ENCODE data around the genes SORBS1 and DNTT.

DNA sequence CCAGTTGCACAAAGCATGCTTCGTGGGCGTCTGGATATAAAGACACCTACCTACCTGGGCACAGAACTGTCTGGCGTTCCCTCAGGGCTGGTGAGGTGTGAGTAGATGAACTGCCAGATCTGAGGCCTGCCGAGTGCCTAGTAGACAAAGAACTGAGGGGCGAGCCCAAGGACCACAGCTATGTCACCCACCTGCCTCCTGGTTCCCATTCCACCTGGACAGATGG lies 4.9 kb upstream of the PDLIM1 start:
- PRO-cap, 4 experiments = no peak in any of the 4 experiments
- RAMPAGE, long total RNA, 2 experiments = no peak in any of the 2 experiments
- RRBS = no CpG with 5 or more reads among the region's 5 CpGs

GRCh38 chr10:95445821-95446247 lies 115.3 kb downstream of the SORBS1 start:
- PRO-cap, 4 experiments = no peak in any of the 4 experiments
- RAMPAGE, long total RNA, 2 experiments = no peak in any of the 2 experiments
- RRBS = no CpG with 5 or more reads among the region's 6 CpGs

DNA sequence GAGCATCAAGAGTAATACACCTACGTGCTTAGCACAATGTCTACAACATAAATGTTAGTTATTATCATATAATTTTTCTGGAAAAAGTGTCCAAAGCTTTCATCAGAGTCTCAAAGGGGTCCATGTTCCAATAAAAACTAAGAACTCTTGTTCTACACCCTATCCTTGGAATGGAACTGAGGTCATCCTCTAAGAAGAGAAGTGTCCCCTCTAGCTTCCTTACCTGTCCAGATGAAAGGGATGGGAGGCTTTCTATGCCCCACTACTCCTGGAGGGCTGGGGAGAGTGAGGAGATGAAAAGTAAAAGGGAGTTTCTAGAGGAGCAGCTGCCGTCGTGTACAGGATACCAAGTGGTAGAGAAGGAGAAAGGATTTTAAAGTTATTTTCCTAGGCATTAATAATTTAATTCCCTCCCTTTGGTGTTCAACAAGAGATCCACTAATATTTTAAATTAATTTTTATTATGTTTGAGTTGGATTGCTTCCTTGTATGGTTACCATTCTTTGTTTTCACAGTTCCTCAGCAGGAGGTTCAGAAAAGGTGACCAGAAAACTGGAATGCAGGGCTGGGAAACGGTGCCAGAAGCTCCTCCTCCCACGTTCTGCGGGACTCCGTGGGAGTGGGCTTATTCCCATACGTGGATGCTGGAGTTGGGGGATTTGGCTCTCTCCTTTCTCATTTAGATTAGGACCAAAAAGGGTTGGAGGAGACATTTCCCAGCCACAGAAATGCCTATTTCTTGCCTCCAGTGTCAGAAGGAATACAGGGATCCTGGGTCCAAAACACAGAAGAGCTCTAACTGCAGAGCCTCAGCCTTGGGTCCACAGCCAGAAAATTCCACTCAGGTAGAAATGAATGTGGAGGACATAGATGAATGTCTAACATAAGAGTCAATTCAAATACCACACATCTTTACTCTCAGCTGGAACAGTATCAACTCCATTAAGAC lies 56.2 kb downstream of the SORBS1 start:
- PRO-cap, 4 experiments = peak in 1 of 4 experiments; most common minus-strand start position 355 of the sequence (in 1)
- RAMPAGE, long total RNA, 2 experiments = start-site peak on the minus strand in 1 of 2 experiments, centred at position 161 of the sequence, 10 reads per replicate
- RRBS = no CpG with 5 or more reads among the region's 8 CpGs

DNA sequence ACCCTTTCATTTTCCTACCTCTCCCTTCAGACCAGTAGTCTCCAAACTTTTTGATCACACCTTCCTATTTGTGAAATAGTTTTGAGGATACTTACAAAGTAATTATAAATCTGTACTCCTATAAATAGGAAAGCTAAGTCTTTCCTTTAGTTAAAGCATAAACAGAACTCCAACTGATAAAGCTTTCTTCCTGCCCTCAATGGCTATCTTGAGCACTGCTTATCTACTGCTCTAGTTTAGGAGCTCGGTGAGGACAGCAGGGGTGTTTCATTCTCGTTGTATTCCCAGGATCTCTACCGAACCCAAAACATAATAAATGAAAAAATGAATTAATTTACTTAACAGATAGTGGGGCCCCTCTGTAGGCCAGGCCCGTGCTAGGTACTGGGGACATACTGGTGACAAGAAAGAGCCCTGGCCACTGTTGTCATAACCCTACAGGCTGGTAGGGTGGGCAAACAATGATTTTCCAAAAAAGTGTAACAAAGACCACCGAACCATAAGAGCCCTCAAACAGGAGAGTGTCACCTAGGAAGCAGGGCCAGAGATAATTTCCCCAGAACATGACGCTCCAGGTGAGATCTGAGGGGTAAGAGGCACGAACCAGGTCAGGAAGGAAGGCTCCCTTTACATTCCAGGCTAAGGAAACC lies 17.6 kb downstream of the SORBS1 start:
- PRO-cap, 4 experiments = no peak in any of the 4 experiments
- RAMPAGE, long total RNA, 2 experiments = start-site peak on the minus strand in 1 of 2 experiments, centred at position 452 of the sequence, 5 reads per replicate
- RRBS = no CpG with 5 or more reads among the region's 7 CpGs

- PRO-cap, 4 experiments = peak in 1 of 4 experiments; most common plus-strand start chr10:95559263 (in 1)
- RAMPAGE, long total RNA, 2 experiments = no peak in any of the 2 experiments
Observed at GRCh38 chr10:95559172-95559336, 2.1 kb downstream of the SORBS1 start.

DNA sequence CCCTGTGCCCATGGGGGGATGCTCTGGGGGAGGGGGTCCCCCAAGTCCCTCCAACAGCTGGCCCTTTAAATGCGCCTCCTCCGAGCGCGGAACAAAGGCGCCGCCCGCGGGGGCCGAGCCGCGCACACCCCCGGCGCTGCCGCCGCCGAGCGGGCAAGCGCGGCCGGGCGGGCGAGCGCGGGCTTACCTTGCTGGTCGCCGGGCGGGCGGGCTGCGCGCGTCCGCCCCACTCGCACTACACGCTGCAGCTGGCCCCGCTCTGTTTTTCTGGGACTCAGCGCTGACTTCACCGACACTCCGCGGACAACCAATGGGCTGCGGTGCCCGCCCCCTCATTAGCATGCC lies at the start of gene SORBS1:
TSS of gene SORBS1 (minus strand) at position 239 of the 345 bp plus-strand sequence.
- PRO-cap, 4 experiments = peak in 4 of 4 experiments; most common minus-strand start position 239 of the sequence (in 2)
- RAMPAGE, long total RNA, 2 experiments = start-site peak on the minus strand in 1 of 2 experiments, centred at position 232 of the sequence, 239 reads per replicate
- RRBS = 4% methylated on average over 7 of the region's 41 CpGs

DNA sequence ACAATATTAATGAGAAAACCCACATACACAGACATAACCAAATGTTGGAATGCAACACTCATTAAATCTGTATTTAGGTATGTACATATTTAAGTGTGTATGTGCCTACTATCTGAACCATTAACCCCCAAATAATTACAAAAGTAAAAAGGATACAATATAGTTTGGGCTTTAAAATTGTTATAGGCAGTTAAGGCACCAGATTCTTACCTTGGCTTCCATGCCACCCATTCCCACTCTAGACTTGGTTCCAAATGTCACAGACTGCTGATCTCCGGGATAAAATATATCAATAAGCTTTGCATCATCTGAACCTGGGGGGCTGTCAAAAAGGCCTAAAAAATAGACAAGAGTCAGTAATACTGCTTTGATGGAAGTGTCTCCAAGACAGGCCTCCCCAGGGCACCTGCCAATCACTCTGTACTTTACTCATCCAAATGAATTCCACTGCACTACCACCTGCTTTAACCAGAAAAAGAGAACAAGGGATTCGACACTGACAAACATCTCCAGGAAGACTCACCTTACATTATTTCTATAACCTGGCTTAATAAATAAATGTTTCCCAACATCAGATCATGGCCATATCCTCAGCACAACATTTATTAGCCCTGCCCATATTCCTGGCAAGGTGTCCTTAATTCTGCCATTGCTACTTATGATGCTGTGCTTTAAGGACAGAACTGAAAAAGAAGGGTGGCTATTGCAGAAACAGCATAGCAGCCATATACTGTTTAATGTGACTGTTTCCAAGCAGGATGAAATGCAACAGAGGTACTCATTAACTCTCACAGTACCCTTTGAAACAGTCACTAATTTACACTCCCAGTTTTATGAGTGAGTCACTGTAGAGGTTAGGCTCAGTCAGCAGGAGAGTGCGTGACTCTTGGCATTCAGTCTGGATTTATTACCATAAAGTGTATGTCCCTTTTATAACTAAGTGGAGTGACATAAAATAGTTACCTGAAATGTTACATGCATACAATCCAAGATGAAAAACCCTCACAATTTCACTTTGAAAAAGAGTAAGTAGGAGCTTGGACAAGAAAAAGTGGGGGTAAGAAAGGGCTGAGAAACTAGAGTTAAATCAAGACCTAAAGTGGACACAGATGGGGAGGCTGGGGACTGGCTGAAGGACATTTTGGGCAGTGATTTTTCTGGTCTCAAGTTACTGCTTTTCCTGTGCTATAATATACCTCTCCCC lies 28.0 kb downstream of the ALDH18A1 start:
- PRO-cap, 4 experiments = no peak in any of the 4 experiments
- RAMPAGE, long total RNA, 2 experiments = no peak in any of the 2 experiments
- RRBS = no CpG with 5 or more reads among the region's 3 CpGs

DNA sequence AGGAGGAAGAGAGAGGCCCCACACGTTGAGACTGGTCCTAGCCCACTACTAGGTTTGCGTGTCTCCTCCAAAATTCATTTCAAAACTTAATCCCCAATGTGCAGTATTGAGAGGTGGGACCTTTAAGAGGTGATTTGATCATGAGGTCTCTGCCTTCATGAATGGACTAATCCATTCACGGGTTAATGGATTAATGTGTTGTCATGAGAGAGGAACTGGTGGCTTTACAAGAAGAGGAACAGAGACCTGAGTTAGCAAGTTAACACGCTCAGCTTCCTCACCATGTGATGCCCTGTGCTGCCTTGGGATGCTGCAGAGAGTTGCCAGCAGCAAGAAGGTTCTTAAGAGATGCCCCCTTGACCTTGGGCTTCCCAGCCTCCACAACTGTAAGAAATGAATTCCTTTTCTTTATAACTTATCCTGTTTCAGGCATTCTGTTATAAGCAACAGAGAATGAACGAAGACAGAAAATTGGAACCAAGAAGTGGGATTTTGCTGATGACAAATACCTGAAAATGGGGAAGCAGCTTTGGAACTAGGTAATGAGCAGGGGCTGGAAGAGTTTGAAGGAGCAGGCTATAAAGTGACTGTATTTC lies 3.7 kb upstream of the TCTN3 start:
- PRO-cap, 4 experiments = no peak in any of the 4 experiments
- RAMPAGE, long total RNA, 2 experiments = no peak in any of the 2 experiments
- RRBS = no CpG with 5 or more reads among the region's 5 CpGs

DNA sequence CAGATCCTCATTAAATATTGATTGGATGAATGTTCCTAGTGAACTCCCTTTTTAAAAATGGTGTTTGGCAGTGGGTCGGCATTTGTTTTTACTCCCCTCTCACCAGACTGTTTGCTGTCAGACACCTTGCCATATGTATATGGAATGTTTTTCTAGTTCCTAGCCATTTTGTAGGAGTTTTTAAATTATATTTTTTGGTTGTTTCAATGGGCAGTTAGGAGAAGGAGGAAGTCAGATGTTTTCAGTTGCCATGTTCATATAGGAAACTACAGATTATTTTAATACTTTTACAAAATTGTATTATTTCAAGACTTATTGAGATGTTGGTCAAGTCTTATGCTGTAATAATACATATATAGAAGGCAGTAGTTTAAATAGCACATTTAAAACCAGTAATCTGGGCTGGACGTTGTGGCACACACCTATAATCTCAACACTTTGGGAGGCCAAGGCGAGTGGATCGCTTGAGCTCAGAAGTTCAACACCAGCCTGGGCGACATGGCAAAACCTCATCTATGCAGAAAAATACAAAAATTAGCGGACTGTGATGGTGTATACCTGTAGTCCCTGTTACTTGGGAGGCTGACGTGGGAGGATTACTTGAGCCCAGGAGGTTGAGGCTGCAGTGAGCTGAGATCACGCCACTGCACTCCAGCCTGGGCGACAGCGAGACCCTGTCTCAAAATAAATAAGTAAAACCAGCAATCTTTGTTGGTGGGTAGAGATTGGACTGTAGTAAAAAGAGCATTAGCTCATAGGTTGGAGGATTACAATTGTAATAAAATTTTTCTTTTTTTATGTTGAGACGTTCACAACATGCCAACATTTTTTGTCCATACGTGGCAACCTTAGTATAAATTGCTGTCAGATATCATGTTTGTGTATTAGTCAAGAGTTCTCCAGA lies 21.8 kb downstream of the ZNF518A start:
- PRO-cap, 4 experiments = no peak in any of the 4 experiments
- RAMPAGE, long total RNA, 2 experiments = no peak in any of the 2 experiments
- RRBS = no CpG with 5 or more reads among the region's 12 CpGs

DNA sequence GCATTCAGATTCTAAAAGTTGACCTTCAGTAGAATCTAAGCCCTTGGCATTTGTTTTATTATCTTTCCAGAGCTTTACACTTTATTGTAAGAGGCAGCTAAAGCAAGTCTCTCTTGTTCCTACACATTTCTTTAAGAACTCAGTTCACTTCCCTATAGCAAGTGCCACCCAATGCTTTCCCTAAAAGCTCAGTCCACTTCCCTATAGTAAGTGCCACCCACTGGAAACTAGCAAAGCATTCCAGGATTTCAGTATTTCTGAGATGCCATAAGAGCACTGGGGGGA lies 403 bp downstream of the BLNK start:
- PRO-cap, 4 experiments = no peak in any of the 4 experiments
- RAMPAGE, long total RNA, 2 experiments = no peak in any of the 2 experiments

GRCh38 chr10:96279257-96279588 lies 7.9 kb upstream of the BLNK start:
- PRO-cap, 4 experiments = no peak in any of the 4 experiments
- RAMPAGE, long total RNA, 2 experiments = no peak in any of the 2 experiments
- RRBS = no CpG with 5 or more reads among the region's 3 CpGs

DNA sequence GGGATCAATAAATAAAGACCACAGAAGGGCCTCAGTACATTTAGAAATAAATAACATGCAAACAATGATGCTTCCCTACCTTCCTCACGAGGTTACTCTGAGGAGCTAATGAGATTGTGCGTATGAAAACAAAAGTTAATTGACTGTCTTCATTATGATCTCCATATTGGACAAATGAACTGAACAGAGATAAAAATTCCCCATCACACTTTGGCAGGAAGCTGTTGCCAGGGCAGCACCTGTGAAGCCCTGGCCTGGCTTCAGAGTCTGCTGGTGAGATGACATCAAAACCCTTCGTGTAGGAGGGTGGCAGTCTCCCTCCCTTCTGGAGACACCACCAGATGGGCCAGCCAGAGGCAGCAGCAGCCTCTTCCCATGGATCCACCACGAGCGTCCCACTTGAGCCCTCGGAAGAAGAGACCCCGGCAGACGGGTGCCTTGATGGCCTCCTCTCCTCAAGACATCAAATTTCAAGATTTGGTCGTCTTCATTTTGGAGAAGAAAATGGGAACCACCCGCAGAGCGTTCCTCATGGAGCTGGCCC lies at the start of gene DNTT:
TSS of gene DNTT (plus strand) at position 312 of the 544 bp plus-strand sequence.
- PRO-cap, 4 experiments = no peak in any of the 4 experiments
- RAMPAGE, long total RNA, 2 experiments = no peak in any of the 2 experiments
- RRBS = no CpG with 5 or more reads among the region's 11 CpGs

- PRO-cap, 4 experiments = no peak in any of the 4 experiments
- RAMPAGE, long total RNA, 2 experiments = start-site peak on the minus strand in 1 of 2 experiments, at chr10:96546574-96546683 at its widest, 7 reads per replicate
- RRBS = no CpG with 5 or more reads among the region's 7 CpGs
Observed at GRCh38 chr10:96545825-96546904, 32.4 kb upstream of the TLL2 start.

DNA sequence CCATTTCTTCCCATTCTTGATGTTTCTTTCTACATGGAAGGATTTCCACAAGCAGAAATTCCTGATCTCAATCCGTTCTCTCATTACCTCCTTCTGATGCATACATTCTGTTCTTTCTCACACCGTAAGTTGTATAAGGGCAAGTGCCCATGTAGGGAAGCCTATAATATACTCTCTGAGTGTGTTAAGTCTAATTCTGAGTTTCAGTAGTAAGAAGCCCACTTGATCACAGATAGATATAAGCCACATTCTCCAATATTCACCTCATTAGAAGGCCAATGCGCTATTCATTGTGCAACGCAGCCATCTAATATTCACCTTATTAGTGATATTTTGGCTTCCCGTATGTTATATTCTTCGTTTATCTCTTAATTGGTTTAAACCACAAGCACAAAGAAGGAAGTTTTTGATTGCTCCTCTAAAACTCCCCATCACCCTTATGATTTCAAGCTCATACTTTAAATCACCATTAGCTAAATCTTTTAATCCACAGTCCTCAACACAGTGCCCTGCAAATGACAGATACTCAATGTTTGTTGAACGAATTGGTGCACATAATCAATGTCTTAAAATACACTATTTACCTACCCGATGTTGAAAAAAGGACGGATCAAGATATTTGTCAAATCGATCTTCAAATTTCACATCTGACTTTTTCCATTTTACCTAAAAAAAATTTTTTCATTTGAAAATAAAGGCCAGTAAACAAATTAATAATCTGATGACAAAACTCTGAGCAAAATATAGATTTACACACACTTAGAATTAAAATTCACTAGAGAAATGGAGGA lies 27.5 kb downstream of the TM9SF3 start:
- PRO-cap, 4 experiments = no peak in any of the 4 experiments
- RAMPAGE, long total RNA, 2 experiments = start-site peak on the minus strand in 1 of 2 experiments, centred at position 222 of the sequence, 8 reads per replicate
- RRBS = no CpG with 5 or more reads among the region's 10 CpGs

- PRO-cap, 4 experiments = no peak in any of the 4 experiments
- RAMPAGE, long total RNA, 2 experiments = no peak in any of the 2 experiments
- RRBS = no CpG with 5 or more reads among the region's 17 CpGs
Observed at GRCh38 chr10:96619689-96620740, 33.2 kb upstream of the TM9SF3 start.

GRCh38 chr10:97016846-97017064 lies 169.0 kb downstream of the SLIT1 start:
- PRO-cap, 4 experiments = no peak in any of the 4 experiments
- RAMPAGE, long total RNA, 2 experiments = no peak in any of the 2 experiments
- RRBS = no CpG with 5 or more reads among the region's 3 CpGs

DNA sequence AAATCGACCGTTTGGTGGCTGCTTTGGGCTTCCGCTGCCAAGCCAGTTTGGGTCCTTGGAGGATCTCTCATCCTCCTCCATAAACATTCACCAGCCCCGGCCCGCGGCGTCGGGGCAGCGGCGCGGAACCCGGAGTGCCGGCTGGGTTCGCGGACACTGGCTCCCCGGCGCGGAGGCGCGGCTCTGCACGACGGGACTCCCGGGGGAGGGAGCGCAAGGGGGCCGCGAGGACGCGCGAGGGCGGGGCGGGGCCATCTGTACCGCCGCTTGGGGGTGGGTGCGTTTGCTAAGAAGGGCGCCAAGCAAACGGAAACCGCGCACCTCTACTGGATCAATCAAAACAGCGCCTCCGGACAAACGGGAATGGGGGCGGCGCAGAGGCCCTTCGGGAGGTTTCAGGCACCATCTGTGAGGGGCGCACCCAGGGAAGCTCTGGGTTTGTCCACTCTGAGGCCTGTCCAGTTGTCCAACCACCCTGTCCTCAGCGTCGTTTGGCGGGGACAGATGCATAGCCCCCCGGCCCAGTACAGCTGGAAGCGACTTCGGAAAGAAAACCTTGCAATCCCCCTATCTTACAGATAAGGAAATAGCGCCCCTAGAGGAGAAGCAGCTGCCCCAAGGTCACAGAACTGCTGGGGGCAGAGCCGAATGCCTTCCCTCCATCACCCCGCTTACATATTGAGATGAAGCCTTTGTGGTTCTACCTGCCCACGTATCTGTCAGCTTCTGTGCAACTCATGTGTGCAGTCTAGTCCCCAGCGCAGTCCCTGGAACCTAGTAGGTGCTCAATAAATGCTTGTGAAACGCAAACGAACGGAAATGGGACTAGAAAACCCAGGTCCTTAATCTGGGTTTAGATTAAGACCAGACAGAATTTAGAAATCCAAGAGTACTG lies 10.6 kb upstream of the SLIT1 start:
- PRO-cap, 4 experiments = no peak in any of the 4 experiments
- RAMPAGE, long total RNA, 2 experiments = no peak in any of the 2 experiments
- RRBS = 2% methylated on average over 8 of the region's 59 CpGs

DNA sequence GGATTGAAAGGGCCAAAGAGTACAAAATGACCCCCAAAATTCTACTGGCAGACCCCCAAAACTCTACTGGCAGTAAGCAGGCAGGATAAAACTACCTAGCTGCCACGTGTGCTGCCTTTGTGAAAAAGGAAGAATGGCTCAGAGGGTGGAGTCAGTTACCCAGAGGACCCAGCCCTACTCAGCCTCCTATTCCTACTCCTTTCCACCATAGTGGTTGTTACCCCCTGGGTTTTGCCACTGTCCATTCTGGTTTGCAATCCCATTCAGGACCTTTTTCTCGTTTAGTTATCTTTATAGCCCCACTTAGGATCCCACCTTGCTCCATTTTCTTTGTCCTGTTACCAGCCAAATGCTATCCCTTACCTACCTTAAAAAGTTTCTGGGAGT lies 36.5 kb downstream of the ARHGAP19 start:
- PRO-cap, 4 experiments = no peak in any of the 4 experiments
- RAMPAGE, long total RNA, 2 experiments = no peak in any of the 2 experiments
- RRBS = no CpG with 5 or more reads among the region's 2 CpGs

- PRO-cap, 4 experiments = no peak in any of the 4 experiments
- RAMPAGE, long total RNA, 2 experiments = no peak in any of the 2 experiments
- RRBS = no CpG with 5 or more reads among the region's 3 CpGs
Observed at GRCh38 chr10:97368797-97369273, 32.3 kb downstream of the RRP12 start.

DNA sequence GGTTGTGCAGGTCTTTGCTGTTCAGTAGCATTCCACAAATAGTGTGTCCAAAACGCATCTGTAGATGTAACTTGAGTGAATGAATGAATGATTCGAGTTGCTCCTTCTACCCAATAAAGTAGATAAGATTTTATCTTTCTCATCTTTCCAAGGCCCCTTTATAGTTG lies 1.2 kb downstream of the PGAM1 start:
- PRO-cap, 4 experiments = no peak in any of the 4 experiments
- RAMPAGE, long total RNA, 2 experiments = no peak in any of the 2 experiments
- RRBS = no CpG with 5 or more reads among the region's 2 CpGs

All from uterus (tissue), 7 donors.